Neural progenitor cell (in vitro differentiated cells): Measurements from ENCODE around the genes AFP and EPGN.

GRCh38 chr4:73258871-73258998 lies 137 bp upstream of the ANKRD17 start:
- RAMPAGE, long total RNA = no peak

DNA sequence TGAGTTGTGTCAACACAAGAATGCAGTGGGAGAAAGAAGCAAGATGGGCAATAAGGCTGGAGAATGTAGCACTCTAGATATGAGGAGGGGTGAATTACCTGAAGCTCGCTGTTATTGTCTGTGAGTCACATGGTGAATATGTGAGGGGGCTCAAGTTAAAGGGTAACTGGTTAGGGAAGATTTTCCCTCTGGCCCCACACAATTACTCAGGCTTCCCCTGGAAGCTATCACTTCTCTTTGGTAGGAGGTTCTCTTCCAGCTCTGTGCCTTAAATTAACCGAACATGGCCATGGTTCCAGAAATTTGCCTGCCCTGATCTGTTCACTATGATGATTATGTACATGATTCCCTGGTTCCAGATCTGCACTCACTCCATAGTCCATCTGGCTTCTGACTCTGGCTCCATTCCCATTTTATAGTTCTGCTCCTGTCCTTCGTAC lies 16.2 kb upstream of the ANKRD17 start:
- RAMPAGE, long total RNA = no peak

- RAMPAGE, long total RNA = no peak
Observed at GRCh38 chr4:73436097-73436531, at the start of gene AFP. Gene AFP, plus strand, starts transcription at chr4:73436221.

- RAMPAGE, long total RNA = no peak
Observed at GRCh38 chr4:73608616-73609071, 11.6 kb downstream of the RASSF6 start.

DNA sequence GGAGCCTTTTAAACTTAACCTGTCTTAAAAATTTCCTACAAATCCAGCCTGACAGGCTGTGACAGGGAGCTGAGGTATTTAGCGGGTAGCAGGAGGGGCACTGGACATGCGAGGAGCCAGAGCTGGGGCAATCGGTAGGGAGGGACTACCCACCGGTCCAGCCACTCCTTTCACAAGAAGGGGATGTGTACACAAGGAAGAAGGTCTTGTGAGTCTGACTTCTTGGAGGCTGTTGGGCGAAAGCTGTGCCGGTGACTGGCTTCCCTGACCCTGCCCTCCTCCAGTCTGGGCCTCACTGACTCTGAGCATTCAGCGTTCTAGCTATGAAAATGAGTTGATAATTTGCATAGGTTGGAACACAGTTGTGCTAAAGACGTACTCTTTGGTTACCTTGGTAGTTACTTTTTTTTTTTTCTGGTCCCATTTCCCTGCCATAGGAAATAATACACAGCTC lies 12.7 kb upstream of the CXCL8 start:
- RAMPAGE, long total RNA = no peak

- RAMPAGE, long total RNA = no peak
Observed at GRCh38 chr4:74015945-74016398, 17.5 kb upstream of the CXCL5 start.

- RAMPAGE, long total RNA = no peak
Observed at GRCh38 chr4:74036912-74037807, 1.3 kb downstream of the CXCL3 start.

- RAMPAGE, long total RNA = no peak
Observed at GRCh38 chr4:74095448-74096074, 3.4 kb downstream of the CXCL2 start.

DNA sequence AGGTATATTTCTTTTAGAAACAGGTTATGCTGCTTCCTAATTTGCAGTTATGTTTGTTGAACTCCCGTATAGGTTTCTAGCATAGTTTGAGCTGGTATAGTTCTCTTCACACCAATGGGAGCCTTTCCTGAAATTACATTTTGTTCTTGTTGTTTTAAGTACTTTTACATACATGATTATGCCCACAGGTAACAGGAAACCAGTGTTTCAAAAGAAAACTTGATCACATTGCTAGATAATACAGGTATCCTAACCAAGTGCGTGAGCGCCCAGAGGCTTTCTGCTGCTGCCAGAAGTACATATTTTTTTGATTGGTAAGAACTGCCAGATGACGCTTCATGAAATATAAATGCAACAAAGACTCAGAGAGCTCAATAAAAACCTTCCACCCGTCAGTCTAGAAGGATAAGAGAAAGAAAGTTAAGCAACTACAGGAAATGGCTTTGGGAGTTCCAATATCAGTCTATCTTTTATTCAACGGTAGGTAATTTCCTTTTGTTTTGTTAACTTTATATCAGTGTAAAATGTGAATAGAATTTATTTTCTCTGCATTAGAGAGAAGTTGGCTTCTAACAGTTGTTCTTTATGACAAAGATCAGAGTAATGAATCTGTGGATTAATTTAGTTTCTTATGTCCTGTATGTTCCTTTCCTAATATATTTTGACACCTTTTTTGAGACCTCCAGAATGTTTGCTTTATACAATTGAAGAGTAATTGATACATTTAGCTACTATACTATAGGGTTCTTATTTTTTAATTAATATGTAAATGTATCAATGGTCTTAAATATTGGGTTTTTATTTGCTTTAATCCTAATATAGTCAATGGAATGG lies at the start of gene EPGN:
Gene EPGN, plus strand, starts transcription at position 374 of the 834 bp plus-strand sequence.
- RAMPAGE, long total RNA = no peak

GRCh38 chr4:74365640-74366232 lies 791 bp downstream of the EREG start:
- RAMPAGE, long total RNA = no peak

DNA sequence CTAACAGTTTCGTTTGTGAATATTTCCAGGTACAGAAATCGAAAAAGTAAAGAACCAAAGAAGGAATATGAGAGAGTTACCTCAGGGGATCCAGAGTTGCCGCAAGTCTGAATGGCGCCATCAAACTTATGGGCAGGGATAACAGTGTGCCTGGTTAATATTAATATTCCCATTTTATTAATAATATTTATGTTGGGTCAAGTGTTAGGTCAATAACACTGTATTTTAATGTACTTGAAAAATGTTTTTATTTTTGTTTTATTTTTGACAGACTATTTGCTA lies 19.7 kb downstream of the EREG start:
- RAMPAGE, long total RNA = no peak

DNA sequence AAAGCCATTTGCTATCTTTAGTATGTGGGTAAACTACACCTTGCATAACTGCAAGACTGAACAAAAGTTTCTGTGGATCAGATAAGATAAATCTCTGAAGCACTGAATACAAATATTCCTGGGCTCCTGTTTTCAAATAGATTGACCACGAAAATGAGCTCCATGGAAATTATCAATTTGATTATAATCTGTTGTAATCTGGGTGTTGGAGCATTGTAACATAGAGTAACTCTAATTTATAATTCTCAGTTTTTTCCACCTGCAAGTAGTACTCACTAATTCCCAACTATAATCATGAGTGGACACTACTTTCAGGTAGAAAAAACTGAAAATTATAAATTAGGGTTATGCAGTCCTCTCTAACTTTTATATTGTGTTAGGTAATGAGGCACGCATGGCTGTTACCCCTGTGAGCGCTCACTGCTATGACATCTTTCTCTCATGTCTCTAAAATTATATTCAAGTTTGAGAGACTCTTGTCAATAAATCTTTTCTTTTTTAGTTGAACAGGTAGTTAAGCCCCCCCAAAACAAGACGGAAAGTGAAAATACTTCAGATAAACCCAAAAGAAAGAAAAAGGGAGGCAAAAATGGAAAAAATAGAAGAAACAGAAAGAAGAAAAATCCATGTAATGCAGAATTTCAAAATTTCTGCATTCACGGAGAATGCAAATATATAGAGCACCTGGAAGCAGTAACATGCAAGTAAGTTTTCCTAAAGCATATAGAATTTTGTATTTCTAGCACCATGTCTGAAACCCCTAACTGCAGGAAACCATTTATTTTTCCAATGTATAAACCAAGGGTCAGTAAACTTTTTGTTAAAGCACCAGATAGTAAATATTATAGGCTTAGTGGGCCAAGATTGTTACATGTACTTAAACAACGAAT lies 3.9 kb downstream of the AREG start:
- RAMPAGE, long total RNA = no peak

GRCh38 chr4:75046393-75047149 lies 113.7 kb downstream of the PARM1 start:
- RAMPAGE, long total RNA = no peak

- RAMPAGE, long total RNA = no peak
Observed at GRCh38 chr4:75561815-75562330, 6.0 kb downstream of the ODAPH start.

DNA sequence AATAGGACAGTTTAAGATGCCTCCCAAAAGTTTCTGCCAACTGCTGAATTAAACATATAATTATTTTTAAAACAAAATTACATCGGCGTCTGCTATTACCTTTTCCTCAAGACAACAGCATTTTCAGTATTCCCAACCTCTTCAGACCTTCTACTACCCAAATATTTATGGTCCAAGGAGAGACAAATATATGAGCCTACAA lies 19.0 kb upstream of the CDKL2 start:
- RAMPAGE, long total RNA = no peak

DNA sequence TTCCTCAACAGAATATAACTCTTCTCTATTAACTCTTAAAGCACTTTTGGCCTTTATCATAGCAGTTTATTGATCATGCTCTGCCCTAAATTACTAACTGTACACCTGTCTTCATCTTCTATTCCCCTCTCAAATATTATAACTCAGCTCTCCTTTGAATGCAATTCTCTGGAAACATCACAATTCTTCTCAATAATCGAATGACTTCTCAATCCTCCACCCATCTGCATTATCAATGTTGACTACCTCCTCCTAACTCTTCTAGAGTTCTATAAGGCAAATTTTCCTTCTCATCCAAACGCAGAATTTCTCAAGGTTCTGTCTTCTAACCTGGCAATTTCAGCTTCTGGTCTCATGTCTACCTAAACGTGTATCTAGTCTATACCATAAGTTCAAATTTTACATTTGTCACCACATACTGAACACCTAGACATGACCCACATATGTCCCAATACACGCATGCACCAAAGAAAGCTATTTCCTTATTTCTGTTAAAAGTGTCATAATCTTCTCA lies 4.3 kb downstream of the G3BP2 start:
- RAMPAGE, long total RNA = no peak

- RAMPAGE, long total RNA = no peak
Observed at GRCh38 chr4:75703009-75703517, 21.3 kb upstream of the USO1 start.

DNA sequence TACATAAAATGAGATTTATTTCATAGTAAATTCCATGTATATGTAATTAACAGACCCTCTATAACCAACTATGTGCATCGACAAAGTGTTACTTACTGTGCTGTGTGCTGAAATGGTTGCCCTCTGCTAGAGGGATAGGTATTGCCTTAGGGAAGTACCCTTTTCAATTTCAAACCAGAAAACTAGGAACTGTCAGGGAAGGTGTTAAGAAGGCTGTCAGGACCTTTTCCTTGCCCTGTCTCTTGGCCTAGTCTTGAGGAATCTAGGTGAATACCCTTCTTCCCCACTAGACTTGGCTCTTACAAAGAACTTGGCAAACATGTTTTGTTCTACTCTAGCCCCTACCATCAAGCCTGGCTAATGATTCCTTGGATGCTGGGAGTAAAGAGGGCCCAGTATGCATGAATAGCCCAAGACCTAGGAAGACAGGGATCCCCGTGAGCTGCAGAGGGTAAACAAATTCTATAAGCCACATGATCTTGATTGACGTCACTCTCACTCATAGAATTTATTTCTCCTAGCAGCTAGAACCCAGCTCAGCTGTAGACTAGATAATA lies 16.4 kb upstream of the USO1 start:
- RAMPAGE, long total RNA = no peak

DNA sequence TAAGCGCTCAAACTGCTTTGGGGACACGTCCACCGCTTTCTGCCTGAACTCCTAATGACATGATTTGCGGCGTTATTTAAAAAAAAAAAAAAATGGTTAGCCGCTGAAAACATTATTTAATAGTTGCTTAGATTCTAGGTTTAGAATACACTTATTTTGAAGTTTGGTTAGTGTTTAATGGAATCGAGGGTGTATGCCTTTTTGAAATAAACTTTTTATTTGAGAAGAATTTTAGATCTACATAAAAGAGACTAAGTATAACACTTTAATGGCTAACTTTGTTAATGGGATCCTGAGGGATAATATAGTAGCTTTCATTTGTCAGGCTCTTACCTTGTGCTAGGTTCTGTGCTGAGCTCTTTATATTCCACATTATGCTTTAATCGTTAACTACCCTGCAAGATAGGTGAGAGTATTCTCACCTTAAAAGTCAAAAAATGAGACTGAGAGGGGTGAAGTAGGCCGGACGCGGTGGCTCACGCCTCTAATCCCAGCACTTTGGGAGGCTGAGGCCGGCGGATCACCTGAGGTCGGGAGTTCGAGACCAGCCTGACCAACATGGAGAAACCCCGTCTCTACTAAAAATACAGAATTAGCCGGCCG lies 1.3 kb downstream of the USO1 start:
- RAMPAGE, long total RNA = no peak

DNA sequence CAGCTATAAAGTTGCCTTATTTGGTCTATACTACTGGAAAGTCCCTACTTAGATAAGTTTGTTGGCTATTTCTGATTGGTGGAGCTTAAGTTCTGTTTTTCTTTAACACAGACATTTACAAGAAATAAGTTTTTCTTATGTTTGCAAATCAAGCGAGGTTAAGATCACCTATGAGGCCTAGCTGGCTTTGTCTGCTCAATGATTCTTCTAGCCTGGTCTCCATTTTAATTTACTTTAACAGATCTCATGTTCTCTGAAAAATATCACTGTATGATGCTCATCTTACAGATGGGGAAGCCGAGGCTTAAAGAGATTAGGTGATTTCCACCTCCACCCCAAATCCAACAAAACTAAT lies 56.5 kb downstream of the PPEF2 start:
- RAMPAGE, long total RNA = no peak